Occipital lobe (tissue), 2 donors: ENCODE data around the genes ACER1 and SLC25A23.

DNA sequence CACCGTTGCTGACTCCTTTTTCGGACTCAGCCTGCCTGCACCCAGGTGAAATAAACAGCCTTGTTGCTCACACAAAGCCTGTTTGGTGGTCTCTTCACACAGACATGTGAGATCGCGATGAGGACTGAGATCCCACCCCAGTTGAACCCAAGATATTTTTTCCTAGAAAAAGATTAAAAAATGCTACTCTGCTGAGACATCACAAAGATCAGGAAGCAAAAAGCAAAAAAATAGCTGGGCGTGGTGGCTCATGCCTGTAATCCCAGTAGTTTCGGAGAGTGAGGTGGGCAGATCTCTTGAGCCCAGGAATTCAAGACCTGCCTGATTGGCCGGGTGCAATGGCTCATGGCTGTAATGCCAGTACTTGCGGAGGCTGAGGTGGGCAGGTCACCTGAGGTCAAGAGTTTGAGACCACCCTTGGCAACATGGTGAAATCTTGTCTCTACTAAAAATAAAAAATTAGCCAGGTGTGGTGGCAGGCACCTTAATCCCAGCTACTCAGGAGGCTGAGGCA is 10.7 kb upstream of the FUT6 start:
- RAMPAGE, long total RNA = no peak

DNA sequence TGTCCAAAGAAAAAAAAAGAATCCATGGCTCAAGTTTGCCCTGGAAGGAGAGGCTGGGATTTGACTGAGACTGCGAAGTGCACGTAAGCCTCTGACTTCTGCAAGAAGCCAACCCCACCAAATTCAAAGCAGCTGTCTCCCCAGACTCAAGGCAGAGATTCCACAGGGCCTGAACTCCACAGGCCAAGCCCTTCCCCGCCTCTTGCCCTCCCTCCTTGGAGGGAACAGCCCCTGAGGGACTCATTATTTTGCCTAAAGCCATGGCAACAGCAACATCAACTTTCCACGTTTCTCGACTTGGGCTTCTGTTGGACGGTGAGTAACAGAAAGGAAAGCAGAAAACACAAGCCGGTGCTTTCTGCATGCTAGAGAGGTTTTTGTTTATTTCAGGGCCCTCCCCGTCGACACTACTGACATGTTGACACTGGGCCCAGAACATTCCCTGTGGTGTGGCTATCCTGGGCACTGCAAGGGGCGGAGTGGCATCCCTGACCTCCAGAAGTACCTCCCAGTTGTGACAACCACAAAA is 12.6 kb downstream of the CAPS start:
- RAMPAGE, long total RNA = no peak

DNA sequence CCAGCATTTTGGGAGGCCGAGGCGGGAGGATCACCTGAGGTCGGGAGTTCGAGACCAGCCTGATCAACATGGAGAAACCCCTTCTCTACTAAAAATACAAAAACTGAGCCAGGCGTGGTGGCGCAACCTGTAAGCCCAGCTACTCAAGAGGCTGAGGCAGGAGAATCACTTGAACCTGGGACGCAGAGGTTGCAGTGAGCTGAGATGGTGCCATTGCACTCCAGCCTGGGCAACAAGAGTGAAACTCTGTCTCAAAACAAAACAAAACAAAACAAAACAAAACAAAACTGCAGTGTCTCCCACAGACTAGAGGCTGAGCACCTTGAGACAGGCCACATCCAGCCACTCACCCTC is 16.5 kb downstream of the RANBP3 start:
- RAMPAGE, long total RNA = no peak

DNA sequence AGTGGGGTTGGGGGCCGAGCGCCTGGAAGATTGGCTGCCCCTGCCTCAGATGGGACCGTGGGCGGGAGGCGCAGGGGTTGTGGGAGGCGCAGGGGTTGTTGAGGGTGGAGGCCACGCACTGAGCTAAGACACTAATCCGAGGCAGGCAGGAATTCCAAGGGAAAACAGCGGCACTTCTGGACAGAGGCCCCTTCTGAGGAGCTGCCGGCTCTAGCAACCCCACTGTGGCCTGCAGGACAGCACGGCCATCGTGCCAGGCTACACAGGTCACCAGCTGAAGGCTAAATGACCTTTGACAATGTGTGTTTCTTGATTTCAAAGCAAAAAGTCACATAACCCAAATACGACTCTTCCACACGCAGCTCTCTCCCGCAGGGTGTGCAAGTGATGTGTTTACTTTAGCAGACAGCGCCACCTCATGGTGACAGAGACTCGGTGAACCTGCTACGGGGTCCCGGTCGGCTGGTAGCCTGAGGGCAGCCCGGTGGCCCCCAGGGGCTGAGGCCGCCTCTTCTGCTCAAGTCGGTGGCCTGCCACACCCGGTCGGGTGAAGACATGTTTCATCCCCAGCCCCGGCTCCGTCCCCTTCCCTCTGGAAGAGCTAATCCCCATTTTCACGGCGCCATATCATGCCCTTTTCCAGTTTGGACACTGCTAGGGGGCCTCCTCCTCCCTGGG is 44.3 kb upstream of the RANBP3 start:
- RAMPAGE, long total RNA = no peak

DNA sequence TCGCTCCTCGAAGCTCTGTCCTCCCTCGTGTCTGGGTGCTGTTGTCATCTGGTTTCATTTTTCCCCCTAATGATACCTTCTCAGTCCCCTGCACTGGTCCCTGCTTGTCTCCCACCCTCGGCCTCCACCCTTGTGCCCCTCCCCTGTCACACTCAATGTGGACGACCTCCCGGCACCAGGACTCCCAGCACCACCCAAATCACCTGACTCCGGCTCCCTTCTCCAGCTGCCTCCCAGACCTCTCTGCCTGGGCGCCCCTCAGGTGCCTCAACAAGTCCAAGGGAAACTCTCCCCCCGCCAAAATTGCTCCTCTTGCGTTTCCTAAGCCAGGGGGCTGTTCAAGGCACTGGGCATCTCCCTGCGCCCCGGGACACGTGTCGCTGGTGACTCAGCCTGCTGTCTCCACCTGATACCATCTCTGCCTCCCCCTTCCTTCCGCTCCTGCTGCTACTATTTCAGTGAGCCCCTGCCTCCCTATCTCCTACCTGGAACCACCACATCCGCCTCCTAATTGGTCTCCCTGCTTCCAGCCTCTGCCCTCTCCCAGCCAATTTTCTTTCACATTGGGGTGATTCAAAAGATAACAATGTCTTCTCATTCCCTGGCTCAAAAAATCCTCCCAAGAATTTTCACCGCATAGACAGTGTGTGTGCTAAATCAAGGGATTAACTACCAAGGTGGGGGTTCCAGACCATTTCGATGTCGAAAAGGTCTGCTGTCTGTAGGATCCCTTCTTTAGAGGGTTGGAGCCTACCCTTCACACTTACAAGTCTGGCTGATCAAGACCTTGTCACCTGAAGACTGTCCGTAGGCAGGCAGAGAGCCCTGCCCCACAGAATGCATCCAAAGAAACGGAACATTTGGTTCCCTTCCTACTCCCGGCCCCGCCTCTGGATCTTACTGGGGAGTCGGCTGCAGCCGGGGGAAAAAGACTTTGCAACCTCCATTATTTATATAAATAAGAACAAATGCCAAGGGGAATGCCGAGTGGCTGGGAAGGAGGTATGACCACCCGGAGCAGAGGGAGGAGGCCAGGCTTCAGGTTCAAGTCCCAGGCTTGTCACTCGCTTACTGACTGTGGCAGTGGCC is 49.3 kb downstream of the RFX2 start:
- RAMPAGE, long total RNA = no peak

GRCh38 chr19:6070968-6071455 is 39.3 kb downstream of the RFX2 start:
- RAMPAGE, long total RNA = no peak

GRCh38 chr19:6071831-6072329 is 38.4 kb downstream of the RFX2 start:
- RAMPAGE, long total RNA = no peak

GRCh38 chr19:6075021-6075601 is 35.2 kb downstream of the RFX2 start:
- RAMPAGE, long total RNA = no peak

DNA sequence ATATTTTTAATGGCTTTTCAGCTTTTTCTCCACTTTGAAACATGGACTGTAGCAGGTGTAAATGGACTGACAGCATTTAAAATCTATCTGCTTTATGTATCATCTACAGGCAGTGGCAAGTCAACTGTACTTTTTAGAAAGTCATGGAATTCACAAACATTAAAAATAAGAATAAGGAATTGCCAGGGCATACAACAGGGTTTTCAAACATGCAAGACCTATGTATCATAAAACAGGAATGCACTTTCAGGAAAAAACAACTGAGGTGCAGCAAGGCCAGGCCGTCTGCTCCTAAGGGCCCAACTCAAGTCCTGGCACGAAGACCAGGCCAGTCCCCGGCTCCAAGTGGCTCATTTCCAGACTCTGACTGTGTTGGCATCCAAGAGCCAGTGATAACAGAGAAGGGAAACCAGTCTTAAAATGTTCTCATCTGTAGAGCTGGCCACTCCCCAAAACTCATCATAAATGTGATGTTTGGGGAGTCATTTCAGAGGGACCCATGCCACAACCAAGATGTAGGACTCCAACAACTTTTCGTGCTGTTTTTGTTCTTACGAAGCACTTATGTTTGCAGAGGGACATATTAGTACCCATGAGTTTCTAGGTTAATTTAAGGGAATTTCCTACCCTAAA is 7.0 kb downstream of the RFX2 start:
- RAMPAGE, long total RNA = no peak

GRCh38 chr19:6210392-6211351 is 69.1 kb downstream of the MLLT1 start:
- RAMPAGE, long total RNA = no peak

GRCh38 chr19:6216164-6216880 is 63.5 kb downstream of the MLLT1 start:
- RAMPAGE, long total RNA = no peak

DNA sequence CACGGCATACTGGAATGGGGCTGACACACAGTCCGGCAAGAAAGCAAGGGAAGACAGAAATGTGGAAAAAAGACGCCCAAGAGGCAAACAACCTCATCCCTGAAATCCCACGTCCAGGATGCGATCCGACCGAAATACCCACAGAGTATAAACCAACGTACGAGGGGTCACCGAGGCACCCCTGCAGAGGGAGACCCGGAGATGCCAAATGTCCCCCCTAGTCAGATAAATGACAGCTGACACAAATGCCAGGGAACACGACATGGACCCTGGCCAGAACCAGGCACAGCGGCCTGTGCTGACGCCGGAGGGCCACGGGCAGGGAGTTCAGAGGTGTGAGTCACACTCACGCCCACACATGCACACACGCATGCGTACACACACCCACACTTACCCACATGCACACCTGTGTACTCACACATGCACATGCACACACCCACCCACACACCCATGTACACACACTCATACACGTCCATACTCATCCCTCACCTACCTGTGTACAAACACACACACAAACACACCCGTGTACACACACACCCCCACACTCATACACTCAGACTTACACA is 40.5 kb downstream of the MLLT1 start:
- RAMPAGE, long total RNA = no peak

GRCh38 chr19:6278301-6278815 is 1.4 kb downstream of the MLLT1 start:
- RAMPAGE, long total RNA = no peak

- RAMPAGE, long total RNA = no peak
Observed at GRCh38 chr19:6333463-6333853, at the start of gene ACER1. TSS of gene ACER1 (minus strand) at chr19:6333612.

- RAMPAGE, long total RNA = no peak
Observed at GRCh38 chr19:6393857-6394242, 886 bp upstream of the GTF2F1 start.

DNA sequence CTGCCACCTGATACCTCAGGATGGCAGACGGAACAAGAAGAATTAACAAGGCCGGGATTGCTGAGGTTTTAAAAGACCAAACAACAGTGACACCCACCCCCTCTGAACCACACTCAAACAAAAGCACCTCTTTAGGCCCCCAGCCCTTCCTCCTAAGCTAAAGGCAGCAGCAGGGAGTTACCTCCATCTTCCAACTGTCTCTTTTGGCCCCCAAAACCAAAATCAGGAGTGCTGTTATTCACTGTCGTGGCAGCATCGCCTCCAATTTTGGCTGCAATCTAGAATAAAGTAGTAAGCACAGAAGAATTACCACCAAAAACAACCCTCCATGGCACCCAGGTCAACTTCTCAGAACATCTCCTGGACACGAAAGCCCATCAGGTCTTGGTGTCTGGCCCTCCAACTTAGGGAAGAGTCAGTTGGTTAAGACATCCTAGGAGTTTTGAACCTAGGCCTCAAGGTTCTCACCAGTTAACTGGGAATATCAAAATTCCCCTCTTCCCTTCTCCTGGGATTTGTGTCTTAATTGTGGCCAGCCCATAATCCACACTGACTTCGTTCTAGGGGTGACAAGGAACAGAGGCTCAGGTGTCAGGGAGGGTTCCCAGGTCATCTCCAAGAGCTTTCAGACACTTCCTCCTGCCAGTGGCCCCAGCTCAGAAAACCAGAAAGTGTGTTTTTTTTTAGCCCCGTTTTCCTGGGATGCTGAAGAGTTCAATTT is 2.3 kb downstream of the KHSRP start:
- RAMPAGE, long total RNA = no peak

DNA sequence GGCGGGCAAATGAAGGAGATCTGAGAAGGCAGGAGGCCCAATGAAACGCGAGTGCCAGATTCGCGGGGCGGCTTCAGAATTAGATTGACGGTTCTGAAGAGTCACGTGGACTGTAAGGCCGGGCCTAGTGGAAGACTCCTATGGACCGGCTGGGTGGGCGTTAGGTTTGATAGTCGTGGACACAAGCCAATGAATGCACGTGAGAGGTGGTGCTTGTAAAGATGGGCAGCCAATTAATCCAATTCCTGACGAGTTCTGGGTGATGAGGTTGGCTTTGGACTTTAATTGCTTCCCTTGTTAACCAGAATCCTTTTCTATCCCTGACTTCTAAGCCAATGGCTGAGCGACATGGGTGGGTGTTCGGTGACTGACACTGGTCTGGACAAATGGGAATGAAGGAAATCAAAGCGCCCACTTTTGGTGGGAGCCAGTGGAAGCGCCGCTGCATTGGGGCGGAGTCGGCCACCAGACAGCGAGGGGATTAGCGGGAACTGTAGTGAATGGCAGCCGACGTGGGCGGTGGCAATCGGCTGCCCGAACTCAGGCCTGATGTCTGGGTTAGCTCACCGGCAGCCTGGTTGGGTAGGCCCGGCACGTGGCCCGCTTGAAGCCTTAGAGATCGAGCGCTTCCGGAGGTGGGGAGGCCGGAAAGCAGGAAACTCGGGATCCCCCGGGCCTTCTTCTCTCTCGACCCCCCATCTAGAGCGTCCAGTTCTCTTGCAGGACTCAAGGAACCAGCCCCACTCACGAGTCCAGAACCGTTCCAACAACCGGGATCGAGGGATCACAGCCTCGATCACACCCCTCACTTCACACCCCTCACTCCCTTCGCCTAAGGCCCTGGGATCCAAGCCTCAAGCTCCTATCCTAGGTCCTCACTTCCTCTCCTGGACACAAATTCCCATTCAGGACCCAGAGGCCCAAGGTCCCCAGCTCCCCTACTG is 699 bp upstream of the KHSRP start:
- RAMPAGE, long total RNA = no peak

DNA sequence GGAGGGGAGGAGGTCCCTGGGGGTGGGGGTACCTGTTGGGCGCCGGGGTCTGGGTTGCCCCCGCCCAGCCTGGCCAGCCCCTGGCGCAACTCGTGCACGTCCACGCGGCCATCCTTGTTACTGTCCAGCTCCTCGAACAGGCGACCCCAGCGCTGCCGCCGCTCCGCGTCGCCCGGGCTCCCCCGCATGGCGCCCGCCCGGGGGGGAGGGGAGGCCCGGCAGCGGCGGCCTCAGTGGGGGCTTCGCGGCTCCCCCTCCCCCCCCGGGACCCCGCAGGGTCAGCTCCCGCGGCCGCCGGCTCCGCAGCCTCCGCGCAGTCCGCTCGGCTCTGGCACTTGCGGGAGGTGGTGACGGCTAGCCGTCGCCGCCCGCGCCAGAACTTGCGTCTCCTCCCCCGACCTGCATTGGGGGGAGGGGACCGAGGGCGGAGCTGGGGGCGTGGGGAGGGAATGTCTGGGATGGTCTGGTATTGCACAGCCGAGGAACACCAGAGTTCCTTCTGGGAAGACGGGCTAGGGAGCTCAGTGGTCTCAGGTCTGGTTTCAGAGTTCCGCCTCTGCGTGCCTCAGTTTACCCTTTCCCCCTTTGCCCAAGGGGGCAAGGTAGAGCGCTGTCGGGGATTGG is at the start of gene SLC25A23:
SLC25A23 (minus strand) TSS at position 352 of the 624 bp plus-strand sequence.
- RAMPAGE, long total RNA = no peak

GRCh38 chr19:6516781-6517415 is 13.9 kb upstream of the TNFSF9 start:
- RAMPAGE, long total RNA = no peak

DNA sequence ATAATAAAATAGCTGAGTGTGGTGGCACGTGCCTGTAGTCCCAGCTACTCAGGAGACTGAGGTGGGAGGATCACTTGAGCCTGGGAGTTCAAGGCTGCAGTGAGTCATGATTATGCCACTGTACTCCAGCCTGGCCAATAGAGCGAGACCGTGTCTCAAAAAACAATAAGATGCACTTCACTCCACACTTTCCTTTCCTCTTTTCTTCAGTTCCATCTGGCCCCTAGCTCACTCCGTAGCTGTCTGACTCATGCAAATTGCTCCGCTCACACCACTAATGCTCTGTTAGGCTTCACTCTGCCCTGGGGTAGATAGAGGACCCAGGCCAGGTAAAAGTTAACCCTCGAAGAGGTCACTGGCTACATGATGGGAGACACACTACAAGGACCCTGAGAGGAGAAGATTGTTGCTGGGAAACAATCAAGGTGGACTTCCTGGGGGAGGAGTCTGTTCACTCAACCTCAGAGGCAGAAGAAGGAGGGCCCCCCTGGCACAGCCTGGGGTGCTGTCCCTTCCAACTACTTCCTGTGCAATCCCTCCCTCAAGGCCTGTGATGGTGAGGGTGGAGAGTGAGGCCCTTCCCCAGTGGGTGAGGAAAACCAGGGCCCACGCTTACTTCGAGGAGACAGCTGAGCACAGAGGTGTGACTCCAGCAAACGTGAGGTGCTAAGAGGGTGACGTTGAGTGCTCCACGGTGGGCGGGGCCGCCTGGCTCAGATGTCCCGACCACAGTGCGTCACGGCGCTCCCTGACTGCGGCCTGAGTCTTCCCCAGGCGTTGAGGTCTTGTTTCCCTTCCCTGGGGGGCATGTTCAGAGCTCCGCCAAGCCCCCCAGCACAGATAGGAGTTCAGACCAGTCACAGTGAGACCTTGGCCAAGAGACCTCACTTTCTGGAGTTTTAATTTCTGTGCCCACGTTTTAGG is 8.8 kb upstream of the TNFSF9 start:
- RAMPAGE, long total RNA = no peak